Sigmoid colon (tissue), 4 donors: Measurements from ENCODE around the genes LRTM2 and DCP1B.

DNA sequence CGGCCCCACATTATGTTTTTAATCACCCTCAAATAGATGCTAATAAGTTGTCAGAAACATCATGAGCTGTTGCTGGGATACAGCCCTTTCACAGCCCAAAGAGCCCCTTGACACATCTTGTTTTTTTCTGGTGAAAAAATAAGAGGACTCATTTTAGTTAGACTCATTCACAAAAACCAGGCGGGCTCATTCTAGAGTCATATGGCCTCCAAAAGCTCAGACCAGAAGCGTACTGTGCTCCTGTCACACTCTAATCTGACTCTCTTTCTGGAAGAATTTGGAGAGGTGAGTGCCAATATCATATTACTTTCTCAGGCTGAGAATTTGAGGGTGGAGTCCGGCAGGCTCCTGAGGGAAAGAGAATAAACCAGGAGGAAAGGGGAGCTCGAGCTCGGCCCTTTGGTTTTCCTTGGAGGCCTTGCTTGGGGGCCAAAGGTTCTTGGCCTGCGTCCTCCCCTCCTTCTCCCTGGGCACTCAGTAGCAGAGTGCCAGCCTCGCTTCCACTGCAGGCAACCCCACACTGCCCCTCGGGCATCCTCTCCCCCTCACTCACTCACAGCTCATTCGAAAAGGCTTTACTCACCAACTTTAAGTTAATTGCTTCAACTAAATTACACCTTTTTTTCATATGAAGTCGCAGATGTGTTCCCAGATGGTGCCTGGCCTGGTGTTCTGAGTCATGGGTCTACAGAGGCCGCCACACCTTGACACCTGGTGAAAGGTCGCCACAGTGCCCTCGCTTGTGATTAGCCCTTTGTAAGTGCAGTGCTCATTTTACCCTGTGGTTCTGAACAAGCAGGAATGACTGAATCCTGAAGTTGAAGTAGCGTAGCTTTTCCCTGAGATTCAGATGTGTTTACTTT, 20.6 kb upstream of the ADIPOR2 start:
- PRO-cap, result no peak
- RAMPAGE, long total RNA, 4 experiments, result no peak in any of the 4 experiments

GRCh38 chr12:1783807-1784084, 36.6 kb upstream of the LRTM2 start:
- PRO-cap, result no peak
- RAMPAGE, long total RNA, 4 experiments, result no peak in any of the 4 experiments

GRCh38 chr12:1819985-1820686, at the start of gene LRTM2:
Gene LRTM2 (plus strand): TSS chr12:1820565.
- PRO-cap, result no peak
- RAMPAGE, long total RNA, 4 experiments, result no peak in any of the 4 experiments

DNA sequence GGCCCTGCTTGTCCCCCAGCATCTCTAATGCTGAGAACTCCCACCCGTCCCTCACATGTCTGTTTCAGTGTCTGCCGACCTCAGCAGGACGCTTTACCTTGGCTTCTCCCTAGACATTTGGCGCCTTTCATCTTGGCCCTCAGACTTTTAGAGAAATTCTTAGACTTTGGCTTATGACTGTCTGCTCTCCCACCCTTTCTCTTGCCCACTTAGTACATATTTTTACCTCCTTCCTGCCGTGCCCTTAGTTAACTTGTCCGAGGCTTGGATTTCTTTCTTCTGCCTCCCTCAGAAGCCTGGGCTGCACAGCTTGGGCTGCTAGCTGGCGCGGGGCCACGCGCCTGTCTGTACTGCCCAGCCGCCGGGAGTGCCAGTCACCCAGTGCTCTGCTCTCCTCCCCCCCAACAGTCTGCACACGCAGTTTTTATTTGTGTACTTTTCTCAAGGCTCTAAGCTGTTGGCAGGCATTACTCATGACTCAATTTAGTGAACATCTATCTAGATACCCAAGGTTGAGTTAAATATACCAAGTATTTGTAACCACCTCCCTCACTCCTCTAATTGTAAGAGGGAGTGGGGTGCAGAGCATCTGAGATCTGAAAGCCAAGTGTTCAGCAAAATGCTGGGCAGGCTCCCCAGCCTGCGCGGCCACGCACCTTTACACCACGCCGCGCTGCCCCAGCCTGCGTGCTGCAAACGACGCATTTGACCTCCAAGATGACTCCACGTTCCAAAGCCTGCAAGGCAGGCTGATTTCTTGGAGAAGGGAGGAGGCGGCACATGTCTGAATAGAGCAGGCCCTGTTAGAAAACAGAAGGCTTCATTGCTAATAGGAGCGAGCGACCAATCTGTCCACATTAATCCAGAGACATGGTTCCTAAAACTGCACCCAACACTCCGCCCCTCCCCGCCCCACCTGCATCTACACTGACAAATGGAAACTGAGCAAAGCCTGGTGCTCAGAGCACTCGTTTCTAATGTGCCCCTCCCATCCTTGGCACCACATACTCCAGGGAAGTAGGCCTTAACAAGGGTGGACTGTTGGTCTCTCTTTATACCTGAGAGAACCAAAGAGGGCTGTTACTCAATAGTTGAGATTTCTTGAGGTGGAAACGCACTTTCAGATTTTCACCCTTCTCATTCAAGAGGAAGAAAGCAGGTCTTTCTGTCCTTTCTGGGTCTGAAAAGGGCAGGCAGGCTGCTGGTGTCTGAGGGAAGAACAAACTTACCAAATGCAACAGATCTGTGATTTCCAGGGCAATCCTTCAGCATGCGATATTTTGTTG, 18.2 kb upstream of the CACNA2D4 start:
- PRO-cap, result no peak
- RAMPAGE, long total RNA, 4 experiments, result no peak in any of the 4 experiments

- PRO-cap, result unidirectional peak, plus-strand start at chr12:1973266
- RAMPAGE, long total RNA, 4 experiments, result no peak in any of the 4 experiments
Measured at GRCh38 chr12:1972781-1973456, 31.3 kb downstream of the DCP1B start.

DNA sequence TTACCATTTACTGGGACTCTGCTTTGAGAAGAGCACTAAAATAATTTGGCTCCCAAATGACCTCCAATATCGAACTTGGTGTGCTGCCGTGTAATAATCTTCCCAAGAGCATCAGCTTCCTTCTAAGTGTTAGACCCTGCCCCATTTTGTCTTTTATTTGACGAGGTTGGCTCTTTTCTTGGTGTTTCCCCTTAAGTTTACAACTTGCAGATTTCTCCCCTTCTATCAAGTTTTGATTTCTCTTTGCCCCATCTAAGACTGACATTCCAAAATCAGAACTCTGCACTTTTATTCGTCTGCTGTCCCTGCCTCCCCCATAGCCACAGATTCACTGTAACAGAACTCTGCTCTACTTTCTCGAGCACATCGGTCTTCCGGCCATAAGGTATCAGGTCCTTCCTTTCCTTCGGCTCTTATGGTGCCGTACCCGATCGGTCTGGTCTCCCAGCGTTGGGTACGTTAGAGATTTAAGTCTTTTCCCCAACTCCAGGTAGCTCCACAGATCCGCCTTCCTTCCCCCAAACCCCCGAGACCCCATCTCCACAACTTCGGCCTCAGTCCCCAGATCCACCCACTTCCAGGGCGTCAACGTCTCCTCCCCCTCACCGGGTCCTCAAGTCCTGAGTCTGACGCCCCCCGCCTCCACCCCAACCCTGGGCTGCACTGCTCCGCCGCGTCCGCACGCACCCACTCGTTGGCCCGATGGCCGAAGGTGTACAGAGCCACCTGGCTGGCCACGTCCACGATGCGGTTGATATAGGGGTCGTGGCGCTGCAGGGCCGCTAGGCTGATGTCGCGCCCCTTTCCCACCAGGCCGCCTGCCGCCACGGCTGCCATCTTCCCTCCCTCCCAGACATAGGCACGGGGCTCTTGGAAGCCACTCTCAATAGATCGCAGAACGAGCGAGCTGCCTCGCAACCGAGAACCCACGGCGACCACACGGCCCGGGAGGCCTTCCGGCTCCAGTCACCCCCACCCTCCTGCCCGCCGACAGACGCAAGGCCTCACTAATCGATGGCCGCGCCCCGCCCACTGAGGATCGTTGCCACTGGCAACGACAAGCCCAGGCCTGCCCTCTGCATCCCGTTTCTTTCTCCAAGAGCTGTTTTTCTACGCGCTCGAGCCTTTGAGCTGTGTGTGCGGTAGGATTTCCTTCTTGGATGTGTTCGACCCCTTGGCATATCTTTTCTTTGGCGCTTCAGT, at the start of gene DCP1B:
Gene DCP1B, minus strand, starts transcription at position 863 of the 1,203 bp plus-strand sequence.
- PRO-cap, result unidirectional peak, minus-strand start at position 861 of the sequence; unidirectional peak, minus-strand start at position 982 of the sequence
- RAMPAGE, long total RNA, 4 experiments, result start-site peak on the minus strand in 4 of 4 experiments, centred at positions 831 to 961 of the sequence, 28 to 315 reads per replicate

DNA sequence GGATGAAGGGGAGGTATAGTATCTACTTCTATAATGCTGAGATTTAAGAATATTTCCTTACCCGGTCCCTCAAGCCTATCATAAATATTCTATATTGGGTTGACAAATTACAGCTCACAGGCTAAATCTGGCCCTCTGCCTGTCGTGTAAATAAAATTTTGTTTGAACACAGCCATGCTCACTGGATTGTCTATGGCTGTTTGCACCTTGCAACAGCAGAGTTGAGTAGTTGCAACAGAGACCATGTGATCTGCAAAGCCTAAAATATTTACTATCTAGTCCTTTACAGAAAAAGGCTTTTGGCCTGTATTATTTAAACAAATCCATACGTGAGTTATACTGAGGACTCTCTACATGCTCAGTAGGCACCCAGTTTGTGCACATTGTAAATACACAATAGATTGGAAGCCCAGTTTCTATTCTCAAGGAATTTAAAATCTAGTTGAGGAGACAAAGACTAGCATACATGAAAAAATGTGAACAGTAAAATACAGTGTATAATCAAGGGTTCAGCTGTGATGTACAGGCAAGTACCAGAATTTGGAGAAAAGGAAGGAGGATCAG, 8.0 kb upstream of the DCP1B start:
- PRO-cap, result no peak
- RAMPAGE, long total RNA, 4 experiments, result no peak in any of the 4 experiments

DNA sequence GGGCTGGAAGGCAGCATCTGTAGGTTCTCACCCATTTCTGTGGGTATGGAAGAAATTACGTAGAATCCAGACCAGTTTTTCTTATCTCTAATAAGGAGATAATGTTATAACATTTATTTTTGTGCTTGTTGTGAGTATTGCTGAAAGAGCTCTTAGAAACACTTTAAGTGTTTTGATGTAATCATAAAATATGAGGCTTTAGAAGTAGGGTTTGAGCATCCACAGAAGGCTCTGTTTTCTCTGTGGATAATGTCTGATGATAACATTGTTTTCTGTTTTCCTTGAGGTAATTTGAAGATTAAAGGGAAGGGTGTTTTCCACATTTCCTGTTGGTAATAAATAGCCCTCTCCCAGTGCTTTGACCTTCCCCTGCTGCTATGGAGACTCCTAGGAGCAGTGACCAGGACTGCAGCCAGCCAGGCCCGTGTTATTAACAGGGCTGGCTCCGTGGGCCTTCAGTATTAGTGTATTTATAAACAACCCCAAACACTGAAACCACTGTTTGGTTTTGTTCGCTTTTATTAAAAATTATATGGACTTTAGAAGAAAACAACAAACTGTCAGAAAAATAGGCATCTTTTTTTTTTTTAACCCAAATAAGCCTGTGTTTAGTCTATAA, 9.6 kb upstream of the DCP1B start:
- PRO-cap, result no peak
- RAMPAGE, long total RNA, 4 experiments, result no peak in any of the 4 experiments

DNA sequence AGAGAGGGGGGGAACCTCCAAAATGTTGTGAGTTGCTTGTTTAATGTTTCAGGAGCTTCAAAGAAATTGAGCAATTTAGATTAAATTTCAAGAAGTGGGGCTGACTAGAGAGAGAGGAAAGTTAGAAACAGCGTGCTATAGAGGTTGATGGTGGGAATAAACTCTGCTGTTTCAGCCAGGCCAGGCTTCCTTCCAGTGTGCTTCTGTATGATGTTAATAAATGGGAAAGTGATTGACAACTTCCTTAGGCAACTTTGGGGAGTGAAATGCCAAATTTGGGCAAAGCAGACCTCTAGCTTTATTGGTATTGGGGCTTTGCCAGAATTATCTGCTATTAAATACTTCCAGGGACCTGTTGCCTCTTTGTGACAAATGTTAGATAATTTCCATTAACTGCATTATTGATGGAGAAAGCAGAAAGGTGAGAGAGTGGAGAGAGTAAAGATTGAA, 94.4 kb downstream of the CACNA1C start:
- PRO-cap, result no peak
- RAMPAGE, long total RNA, 4 experiments, result no peak in any of the 4 experiments

DNA sequence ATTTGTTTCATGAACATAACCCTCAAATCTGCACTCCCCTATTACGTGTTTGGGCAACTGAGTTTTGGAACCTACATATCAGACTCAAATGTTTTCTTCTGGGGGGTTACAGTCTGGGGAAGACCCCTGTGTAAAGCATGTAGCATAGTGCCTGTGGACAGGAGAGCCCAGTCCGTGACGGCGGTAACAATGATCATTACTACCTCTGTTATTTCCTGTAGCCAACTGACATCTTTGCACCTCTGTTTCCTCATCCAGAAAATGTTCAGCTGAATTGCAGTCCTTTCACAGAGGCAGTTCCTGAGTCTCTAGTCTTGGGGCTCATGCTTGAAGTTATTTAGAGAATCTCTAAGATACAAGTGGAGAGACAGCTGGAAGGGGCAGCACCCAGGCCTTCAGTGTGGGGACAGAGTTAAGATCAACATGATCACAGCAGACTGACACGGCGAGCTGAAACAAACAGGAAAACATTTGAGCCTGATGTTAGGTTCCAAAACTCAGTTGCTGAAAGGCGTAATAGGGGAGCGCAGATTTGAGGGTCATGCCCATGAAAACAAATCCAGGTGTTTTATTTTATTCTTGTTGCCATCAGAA, 128.3 kb downstream of the CACNA1C start:
- PRO-cap, result no peak
- RAMPAGE, long total RNA, 4 experiments, result start-site peak on the plus strand in 1 of 4 experiments, centred at position 423 of the sequence, 45 reads per replicate

GRCh38 chr12:2229626-2230951, 177.3 kb downstream of the CACNA1C start:
- PRO-cap, result no peak
- RAMPAGE, long total RNA, 4 experiments, result no peak in any of the 4 experiments

- PRO-cap, result no peak
- RAMPAGE, long total RNA, 4 experiments, result no peak in any of the 4 experiments
Measured at GRCh38 chr12:2304391-2304749, 251.6 kb downstream of the CACNA1C start.

GRCh38 chr12:2336269-2336764, 283.5 kb downstream of the CACNA1C start:
- PRO-cap, result no peak
- RAMPAGE, long total RNA, 4 experiments, result no peak in any of the 4 experiments

DNA sequence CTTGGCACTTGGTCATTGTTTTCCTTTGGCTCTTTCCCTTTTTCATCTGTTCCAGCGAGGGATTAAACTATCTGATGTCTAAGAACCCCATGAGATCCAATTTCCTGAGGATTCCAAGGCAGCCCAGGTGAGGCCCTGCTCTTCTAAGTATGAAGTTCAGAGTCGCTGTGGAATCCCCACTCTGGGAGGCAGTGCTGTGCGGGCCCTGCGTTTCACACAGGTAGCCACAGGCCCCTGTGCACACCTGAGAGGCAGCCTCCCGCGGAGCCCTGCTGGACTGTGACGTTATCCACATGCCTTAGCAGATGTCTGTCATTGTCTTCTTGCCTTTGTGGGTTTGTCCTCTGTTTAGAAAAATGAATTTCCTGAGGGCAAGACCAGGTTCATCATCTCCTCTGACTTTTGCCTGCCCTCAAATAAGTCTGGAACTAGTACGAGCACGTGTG, 288.5 kb downstream of the CACNA1C start:
- PRO-cap, result no peak
- RAMPAGE, long total RNA, 4 experiments, result no peak in any of the 4 experiments

- PRO-cap, result no peak
- RAMPAGE, long total RNA, 4 experiments, result no peak in any of the 4 experiments
Measured at GRCh38 chr12:2429193-2429520, 365.6 kb upstream of the FKBP4 start.

DNA sequence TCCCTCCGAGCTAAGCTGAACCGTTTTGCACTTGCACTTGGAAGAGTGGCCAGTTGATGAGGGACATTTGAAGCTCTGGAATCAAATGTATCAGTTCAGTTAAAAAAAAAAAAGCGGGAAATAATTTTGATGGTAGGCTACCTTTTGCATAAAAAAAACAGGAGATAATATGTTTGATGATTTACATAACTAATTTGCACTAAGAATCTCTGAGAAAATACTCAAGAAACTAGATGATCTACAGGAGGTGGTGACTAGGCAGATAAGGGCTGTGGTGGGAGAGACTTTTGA, 118.2 kb upstream of the FKBP4 start:
- PRO-cap, result no peak
- RAMPAGE, long total RNA, 4 experiments, result no peak in any of the 4 experiments

- PRO-cap, result no peak
- RAMPAGE, long total RNA, 4 experiments, result no peak in any of the 4 experiments
Measured at GRCh38 chr12:2796917-2797538, 2.3 kb downstream of the FKBP4 start.

DNA sequence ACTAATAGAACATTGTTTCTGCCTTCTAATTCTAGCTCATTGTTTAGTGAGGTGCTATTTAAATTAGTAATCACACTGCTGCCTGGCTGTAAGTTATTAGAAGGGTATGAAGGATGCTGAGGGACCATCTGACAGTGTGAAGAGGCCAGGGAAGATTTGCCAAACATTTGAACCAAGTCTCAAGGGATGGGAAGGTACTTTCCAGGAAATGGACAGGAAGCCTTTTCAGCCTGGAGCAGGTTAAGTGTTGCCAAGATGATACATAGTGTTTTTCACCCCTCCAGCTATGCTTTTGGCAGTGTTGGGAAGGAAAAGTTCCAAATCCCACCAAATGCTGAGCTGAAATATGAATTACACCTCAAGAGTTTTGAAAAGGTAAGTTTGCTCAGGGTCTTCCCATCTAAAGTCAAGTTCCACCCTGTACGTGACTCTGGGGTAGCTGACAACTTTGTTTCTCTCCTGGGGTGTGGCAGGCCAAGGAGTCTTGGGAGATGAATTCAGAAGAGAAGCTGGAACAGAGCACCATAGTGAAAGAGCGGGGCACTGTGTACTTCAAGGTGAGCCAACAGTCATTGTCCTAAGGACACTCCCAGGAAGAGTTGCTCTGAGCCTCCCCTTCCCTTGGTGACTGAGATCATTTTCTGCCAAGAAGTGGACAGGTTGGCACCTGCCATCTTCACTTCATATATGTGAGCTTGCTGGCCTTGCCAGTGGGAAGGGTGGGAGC, 5.0 kb downstream of the FKBP4 start:
- PRO-cap, result no peak
- RAMPAGE, long total RNA, 4 experiments, result no peak in any of the 4 experiments

GRCh38 chr12:2825142-2825632, 9.6 kb downstream of the NRIP2 start:
- PRO-cap, result no peak
- RAMPAGE, long total RNA, 4 experiments, result no peak in any of the 4 experiments

DNA sequence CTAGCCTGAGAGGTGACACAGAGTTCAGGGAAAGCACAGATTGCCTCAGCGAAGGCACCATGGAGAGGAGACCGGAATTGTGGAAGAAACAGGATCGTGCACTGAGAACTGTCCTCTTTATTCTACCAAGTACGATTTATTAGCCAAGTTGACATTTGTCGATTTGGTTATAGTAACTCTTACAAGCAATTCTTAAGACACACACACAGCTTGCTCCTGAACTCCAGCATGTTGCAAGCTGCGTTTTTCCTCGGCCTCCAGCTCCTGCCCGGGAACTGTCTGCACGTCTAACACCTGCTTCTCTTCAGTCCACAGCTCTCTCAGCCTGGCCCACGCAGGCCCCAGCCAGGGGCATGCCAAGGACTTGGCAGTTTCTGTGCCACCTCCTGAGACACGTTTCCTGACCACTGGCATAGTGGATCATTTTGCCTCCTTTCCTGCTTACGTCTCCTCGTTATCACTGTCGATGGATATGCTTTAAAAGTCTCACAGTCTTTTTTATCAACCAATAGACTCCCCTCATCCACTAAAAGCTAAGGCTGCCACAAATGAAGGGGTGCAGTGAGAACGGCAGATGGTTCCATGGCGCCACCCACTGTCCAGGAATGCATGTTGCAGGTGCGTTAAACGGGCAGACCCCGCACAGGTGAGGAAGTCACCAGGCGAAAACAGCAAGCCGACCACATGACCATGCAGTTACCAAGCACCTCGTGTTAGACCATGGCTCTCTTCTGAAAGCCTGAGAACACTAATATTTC, 14.8 kb upstream of the TEAD4 start:
- PRO-cap, result no peak
- RAMPAGE, long total RNA, 4 experiments, result no peak in any of the 4 experiments